A375 (cell line): Measurements from ENCODE around the gene DIPK1C.

DNA sequence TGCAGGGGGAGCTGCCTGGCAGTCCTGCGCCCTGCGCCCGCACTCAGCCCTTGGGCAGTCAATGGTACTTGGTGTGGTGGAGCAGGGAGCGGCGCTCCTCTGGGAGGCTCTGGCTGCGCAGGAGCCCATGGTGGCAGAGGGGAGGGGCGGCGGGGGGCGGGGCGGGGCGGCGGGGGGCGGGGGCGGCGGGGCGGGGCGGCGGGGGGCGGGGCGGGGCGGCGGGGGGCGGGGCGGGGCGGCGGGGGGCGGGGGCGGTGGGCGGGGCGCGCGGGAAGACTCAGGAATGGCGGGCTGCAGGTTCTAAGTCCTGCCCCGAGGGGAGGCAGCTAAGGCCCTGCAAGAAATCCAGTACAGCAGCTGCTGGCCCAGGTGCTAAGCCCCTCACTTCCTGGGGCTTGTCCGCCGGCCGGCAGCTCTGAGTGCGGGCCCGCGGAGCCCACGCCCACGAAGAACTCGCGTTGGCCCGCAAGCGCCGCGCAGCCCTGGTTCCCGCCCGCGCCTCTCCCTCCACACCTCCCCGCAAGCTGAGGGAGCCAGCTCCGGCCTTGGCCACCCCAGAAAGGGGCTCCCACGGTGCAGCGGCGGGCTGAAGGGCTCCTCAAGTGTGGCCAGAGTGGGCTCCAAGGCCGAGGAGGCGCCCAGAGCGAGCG, 923.6 kb downstream of the SOCS6 start:
- RAMPAGE, long total RNA, result no peak

- RAMPAGE, long total RNA, result no peak
Measured at GRCh38 chr18:72772267-72772590, 95.6 kb downstream of the NETO1 start.

- RAMPAGE, long total RNA, result no peak
Measured at GRCh38 chr18:73691101-73691552, 456.5 kb downstream of the FBXO15 start.

- RAMPAGE, long total RNA, result no peak
Measured at GRCh38 chr18:74064365-74064831, 83.2 kb downstream of the FBXO15 start.

- RAMPAGE, long total RNA, result no peak
Measured at GRCh38 chr18:74248931-74249544, 42.7 kb downstream of the CYB5A start.

GRCh38 chr18:74378009-74378607, 62.5 kb downstream of the C18orf63 start:
- RAMPAGE, long total RNA, result no peak

GRCh38 chr18:74390271-74390524, 66.9 kb downstream of the DIPK1C start:
- RAMPAGE, long total RNA, result no peak

GRCh38 chr18:74456826-74457613, at the start of gene DIPK1C:
TSS of gene DIPK1C (minus strand) at chr18:74457308.
- RAMPAGE, long total RNA, result no peak

GRCh38 chr18:74513356-74514287, 17.5 kb downstream of the CNDP2 start:
- RAMPAGE, long total RNA, result no peak

- RAMPAGE, long total RNA, result no peak
Measured at GRCh38 chr18:75350429-75350979, 77.0 kb downstream of the SMIM21 start.

DNA sequence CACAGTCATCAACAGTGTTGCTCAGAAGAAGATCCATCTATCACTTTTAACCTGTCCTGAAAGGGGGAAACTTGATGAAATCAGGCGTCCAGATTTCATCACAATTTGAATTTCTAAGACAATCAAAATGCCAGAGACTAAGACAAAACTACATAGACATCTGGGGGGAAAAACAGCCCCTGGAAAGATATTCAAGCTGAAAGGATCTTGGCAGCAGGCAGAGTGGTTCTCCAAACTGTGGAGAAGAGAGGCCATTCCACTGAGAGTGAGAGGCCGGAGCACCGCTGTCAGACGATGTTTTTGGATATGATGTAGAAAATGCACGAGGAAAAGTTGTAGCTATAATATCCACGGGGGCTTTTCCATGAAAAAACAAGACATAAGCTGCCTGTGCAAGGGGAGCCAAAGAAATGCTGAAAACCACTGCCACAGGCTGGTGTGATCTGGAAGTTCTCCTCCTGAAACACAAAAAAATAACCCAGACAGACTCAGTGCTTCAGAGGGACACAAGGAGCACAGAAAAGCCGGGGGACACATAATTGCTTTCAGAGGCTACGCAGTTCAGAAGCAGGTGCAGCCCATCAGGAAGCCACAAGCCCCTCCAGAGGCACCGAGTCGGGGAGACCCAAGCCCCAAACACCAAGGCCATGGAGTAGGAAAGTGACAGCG, 98.4 kb downstream of the ZNF516 start:
- RAMPAGE, long total RNA, result no peak

- RAMPAGE, long total RNA, result no peak
Measured at GRCh38 chr18:76416608-76417660, 78.1 kb downstream of the ZNF516 start.

- RAMPAGE, long total RNA, result no peak
Measured at GRCh38 chr18:76459653-76460566, 35.1 kb downstream of the ZNF516 start.

DNA sequence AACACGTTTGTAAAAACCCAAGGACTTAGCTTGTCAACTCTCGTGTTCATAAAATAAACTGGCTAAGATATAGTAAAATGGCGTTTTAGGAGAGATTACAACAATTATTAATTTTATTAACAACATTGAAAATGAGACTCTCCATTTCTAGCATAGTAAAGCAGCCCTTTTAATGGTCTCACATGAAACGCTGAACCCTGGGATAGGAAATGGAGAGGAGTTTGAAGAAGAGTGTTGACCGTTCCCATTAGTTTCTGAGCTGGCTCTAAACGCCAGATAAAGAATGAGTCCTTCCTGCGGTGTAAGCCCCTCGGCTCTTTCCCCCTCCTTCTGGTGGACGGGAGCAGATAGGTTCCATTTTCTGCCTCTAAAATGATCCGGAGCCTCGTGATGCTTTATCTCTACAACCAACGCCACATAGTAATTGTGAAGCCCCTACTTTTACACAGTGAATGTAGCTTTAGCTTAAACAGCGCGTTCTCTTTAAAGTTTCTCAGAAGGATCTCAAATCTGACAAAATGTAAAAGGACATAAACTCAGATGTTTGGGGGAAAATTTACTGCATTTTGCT, 24.1 kb upstream of the ZNF516 start:
- RAMPAGE, long total RNA, result no peak

DNA sequence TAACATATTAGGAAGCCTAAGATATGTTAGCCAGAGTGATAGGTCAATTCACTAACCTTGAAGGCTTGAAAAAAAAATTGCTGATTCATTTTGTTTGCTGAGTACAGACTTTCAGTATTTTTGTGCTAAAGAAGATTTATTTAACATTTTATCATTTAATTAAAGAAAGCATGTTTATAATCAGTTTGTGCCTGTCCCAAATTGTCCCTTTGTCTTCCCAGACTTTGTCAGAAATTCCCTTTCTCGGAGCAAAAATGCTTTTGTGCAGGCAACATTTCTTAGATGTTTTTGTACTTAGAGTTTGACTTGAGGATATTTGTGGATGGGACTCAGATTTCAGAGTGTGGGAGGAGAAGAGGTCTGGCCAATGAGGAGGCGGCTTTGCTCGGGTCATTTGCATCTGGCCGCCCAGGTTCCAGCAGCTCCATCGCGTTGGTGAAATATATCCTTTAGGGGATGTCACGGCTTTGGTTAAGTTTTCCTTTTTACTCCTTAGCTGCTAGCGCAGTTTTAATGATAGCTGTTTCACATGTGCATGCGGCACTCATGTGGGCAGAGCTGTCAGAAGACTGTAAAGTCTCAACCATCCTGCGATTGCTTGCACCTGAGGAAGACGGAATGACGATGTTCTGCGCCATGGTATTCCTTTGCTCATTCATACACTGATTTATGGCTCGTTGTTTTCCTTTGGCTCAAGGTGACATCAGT, 70.1 kb upstream of the ZNF516 start:
- RAMPAGE, long total RNA, result no peak

DNA sequence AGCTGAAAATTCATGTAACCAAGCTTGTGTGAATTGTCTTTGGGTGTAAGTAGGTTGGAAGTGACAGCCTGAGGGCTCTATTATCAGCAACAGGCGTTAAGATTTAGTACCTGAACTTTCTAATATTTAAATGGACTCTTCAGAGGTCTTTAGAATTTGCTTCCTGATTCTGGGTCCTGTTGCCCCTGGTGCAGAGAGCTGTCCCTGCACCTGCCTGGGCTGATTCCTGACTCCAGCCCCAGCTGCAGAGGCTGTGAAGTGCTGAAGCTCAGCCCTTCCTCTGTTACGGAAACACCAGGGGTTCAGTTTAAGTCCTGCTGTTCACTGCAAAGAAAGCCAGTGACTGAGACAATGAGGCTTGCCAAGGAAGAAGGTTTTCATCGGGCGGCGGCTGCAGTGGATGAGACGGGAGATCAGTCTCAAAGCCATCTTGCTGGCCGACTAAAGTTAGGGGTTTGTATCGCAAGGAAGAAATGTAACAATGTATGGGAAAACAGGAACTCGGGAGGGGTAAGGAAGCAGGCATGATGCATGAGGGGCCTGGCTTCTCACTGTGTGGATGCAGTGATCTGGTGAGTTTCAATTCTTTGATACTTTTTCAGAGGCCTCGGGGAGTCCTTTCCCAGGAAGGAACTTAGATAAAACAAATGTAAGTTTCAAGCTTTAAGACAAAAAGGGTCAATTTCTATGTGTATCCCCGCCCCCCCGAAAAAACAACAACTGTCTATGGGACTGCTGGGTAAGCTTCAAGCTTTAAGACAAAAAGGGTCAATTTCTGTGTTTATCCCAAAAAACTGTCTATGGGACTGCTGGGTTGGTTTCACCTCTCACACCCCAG, 142.3 kb upstream of the ZNF236 start:
- RAMPAGE, long total RNA, result no peak

GRCh38 chr18:76821337-76821738, 1.0 kb upstream of the ZNF236 start:
- RAMPAGE, long total RNA, result no peak

GRCh38 chr18:76822203-76822335, 288 bp upstream of the ZNF236 start:
- RAMPAGE, long total RNA, result no peak

GRCh38 chr18:76987767-76988811, 144.5 kb downstream of the MBP start:
- RAMPAGE, long total RNA, result no peak

- RAMPAGE, long total RNA, result no peak
Measured at GRCh38 chr18:76991077-76991875, 141.3 kb downstream of the MBP start.